Breast epithelium (tissue), 2 donors: ENCODE results near the gene ZCCHC17.

DNA sequence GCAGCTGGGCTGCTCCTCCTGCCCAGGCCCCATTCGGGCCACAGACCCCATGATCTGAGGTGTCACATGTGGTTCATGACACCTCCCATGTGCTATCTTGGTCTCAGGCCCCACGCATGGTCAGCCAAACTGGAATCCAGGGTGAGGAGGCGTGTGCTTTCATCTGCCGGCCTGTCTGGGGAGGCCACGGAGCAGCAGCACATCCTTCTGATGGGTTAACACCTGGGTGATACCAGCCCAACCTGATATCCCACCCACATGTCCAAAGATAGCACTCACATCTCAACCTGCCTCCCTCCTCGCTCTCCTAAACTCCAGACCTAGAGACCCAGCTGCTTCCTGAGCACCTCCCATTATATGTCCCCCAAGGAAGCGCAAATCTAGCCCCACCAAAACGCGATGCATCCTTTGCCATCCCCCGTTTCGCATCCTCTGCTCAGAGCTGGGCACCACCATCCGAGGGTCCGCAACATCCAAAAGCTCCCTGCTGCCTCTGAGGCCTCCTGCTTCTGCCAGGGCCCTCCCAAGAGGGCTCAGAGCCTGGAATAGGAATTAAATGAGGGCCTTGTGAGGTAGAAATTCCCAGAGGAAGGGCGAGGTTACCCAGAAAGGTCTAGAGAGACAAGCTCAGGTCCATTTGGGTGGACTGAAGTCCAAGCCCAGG lies 6.1 kb upstream of the MATN1 start:
- PRO-cap = no peak
- RAMPAGE, long total RNA, 2 experiments = no peak in any of the 2 experiments

- PRO-cap = no peak
- RAMPAGE, long total RNA, 2 experiments = no peak in any of the 2 experiments
These were observed 4.0 kb downstream of the LAPTM5 start for GRCh38 chr1:30753266-30754334.

DNA sequence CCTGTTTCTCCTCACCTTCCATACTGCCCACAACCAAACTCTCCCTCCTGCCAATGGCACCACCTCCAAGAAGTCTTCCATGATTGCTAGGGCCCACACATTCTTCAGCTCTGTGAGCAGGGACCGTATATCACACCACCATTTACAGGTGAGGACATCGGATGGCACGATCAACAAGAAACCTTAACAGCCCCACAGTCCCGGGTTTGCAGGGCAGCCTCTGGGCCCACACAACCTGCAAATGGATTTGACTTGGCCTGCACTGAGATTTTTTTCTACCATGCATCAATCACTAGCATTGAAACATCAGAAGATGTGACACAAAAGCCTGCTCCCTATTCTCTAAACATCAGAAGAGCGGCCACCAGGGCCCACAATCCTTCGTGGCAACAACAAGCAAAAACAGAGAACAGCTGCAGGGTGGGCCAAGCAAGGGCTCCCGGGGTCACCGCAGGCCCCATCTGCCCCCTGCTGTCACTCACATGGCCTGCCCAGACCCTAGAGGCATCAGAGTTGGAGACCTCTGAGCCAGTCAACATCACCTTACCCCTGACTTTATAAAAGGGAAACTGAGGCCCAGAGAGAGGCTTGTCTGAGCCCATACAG lies 2.0 kb downstream of the LAPTM5 start:
- PRO-cap = no peak
- RAMPAGE, long total RNA, 2 experiments = no peak in any of the 2 experiments

GRCh38 chr1:30765610-30766301 lies 8.2 kb upstream of the LAPTM5 start:
- PRO-cap = no peak
- RAMPAGE, long total RNA, 2 experiments = no peak in any of the 2 experiments

GRCh38 chr1:30897393-30897635 lies 11.2 kb downstream of the SDC3 start:
- PRO-cap = no peak
- RAMPAGE, long total RNA, 2 experiments = no peak in any of the 2 experiments

DNA sequence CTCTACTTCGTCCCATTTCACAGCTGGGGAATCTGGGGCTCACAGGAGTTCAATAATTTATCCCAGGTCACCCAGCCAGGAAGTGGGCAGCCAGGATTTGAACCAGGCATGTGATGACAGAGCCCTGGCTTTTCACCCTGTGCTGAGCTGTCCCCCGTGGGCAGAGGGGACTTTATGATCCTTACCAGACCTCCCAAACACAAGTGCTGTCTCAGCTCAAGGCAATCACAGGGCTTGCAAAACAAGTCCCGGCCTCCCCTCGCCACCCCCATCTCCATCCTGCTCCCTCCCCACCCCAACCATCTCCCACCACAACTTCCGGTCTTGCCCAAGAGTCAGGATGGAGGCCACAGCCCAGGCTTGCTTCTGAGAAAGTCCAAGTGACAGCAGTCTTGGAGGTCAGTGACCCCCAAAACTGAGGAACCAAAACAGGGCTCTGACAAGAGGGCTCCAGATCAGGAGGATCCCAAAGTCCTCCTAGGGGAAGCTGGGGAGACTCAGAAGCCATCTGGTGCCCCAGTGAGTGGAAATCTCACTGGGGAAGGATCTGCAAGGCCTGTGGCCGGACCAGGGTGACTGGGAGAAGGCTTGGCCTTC lies 4.4 kb upstream of the SDC3 start:
- PRO-cap = no peak
- RAMPAGE, long total RNA, 2 experiments = no peak in any of the 2 experiments

GRCh38 chr1:30988392-30988926 lies 77.1 kb downstream of the PUM1 start:
- PRO-cap = no peak
- RAMPAGE, long total RNA, 2 experiments = no peak in any of the 2 experiments

GRCh38 chr1:31064185-31064893 lies 1.2 kb downstream of the PUM1 start:
- PRO-cap = no peak
- RAMPAGE, long total RNA, 2 experiments = no peak in any of the 2 experiments

- PRO-cap = bidirectional peak, plus-strand start at chr1:31297049, minus-strand start at chr1:31296782
- RAMPAGE, long total RNA, 2 experiments = start-site peak on the plus strand in 2 of 2 experiments, at chr1:31296997-31297062 at its widest, 185 to 679 reads per replicate
These were observed at the start of gene ZCCHC17 for GRCh38 chr1:31296882-31297526. Gene ZCCHC17, plus strand, starts transcription at chr1:31297032.

GRCh38 chr1:31445163-31445668 lies 32.2 kb downstream of the SERINC2 start:
- PRO-cap = no peak
- RAMPAGE, long total RNA, 2 experiments = no peak in any of the 2 experiments

GRCh38 chr1:31470960-31471274 lies 57.9 kb downstream of the SERINC2 start:
- PRO-cap = no peak
- RAMPAGE, long total RNA, 2 experiments = no peak in any of the 2 experiments

DNA sequence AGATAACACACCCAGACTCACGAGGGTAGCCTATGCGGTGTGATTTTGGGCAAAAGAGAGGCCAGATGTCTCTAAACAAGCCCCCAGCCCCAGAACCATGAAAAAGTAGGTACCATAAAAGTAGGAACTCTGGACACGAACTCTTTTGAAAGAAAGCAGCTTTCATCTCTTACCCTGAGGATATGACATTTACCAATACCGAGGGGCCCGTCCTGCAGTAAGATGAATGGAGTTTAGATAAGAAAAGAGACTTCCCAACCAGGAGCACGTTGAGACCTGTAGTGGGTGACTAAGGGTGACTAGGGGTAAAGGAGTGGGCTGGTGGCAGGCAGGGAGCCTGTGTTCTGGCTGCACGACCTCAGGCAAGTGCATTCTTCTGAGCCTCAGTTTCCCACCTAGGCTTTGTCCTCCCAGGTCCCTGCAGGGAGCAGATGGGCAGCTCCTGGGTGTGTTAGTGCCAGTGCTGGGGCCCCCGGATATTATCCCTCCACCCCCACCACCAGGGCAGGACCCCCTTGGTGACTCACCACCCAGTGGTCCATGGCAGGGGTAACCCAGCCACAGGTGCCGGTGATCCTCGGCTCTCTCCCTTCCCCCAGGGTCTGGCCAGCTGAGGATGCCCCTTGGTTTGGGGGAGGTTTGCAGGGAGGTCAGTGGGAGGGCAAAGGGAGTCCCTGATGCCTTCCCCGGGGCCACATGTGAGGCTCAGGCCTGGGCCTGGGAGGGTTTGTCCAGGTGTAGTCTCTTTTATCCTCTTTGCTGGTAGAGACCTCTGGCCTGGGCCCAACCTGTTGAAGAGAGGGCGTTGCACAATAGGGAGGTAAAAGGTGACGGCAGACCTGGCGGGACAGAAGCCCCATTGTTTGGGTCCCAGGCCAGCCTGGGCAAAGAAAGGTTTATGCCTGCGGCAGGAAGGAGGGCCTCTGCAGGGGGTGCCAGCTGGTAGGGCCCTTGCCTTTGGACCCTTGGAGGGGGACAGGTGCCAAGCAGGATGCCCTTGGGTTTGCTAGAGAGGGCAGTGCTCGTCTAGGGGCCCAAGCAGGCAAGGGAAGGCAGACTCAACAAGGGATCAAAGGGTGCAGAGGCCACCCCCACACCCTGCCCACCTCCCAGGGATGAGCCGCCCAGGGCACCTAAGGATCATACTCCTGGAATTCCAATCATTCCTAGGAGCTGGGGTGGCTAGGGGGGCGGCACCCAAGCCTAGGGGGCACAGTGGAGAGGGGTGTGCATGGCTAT lies 1.0 kb upstream of the TINAGL1 start:
- PRO-cap = no peak
- RAMPAGE, long total RNA, 2 experiments = no peak in any of the 2 experiments

- PRO-cap = no peak
- RAMPAGE, long total RNA, 2 experiments = no peak in any of the 2 experiments
These were observed 11.8 kb upstream of the HCRTR1 start for GRCh38 chr1:31605685-31606059.

- PRO-cap = no peak
- RAMPAGE, long total RNA, 2 experiments = no peak in any of the 2 experiments
These were observed 9.8 kb downstream of the HCRTR1 start for GRCh38 chr1:31627100-31627943.

- PRO-cap = unidirectional peak, plus-strand start at chr1:31660972
- RAMPAGE, long total RNA, 2 experiments = no peak in any of the 2 experiments
These were observed 16.0 kb upstream of the PEF1 start for GRCh38 chr1:31660570-31661272.

- PRO-cap = unidirectional peak, plus-strand start at chr1:31669852; unidirectional peak, plus-strand start at chr1:31670005
- RAMPAGE, long total RNA, 2 experiments = start-site peak on the plus strand in 1 of 2 experiments, at chr1:31669980-31670034 at its widest, 10 reads per replicate
These were observed 25.3 kb upstream of the PEF1 start for GRCh38 chr1:31669551-31670819.

- PRO-cap = no peak
- RAMPAGE, long total RNA, 2 experiments = no peak in any of the 2 experiments
These were observed 3.4 kb downstream of the ADGRB2 start for GRCh38 chr1:31760319-31761607.

DNA sequence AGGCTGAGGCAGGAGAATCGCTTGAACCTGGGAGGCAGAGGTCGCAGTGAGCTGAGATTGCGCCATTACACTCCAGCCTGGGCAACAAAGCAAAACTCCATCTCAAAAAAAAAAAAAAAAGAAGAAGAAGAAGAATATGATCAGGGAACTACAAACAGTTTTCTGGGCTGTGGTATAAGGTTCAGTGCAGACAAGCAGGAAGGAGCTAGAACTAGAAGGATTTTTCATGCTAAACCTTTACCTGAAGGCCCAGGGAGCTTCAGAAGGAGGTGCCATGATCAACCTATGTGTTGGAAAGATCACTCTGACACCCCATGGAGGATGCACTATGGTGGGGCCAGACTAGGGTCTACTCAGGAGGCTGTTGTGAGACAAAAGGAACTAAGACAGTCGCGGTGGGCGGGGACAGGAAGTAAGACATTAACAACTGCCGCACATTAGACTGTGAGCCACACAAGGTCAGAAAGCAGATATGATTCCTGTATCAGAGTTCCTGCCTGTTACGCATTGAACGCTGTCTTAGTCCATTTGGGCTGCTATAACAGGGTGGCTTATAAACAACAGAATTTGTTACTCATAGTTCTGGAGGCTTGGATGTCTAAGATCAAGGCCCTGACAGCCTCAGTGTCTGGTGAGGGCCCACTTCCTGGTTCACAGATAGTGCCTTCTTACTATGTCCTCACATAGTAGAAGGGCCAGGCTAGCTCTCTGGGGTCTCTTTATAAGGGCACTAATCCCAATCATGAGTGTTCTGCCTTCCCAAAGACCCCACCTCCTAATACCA lies 49.0 kb downstream of the PTP4A2 start:
- PRO-cap = no peak
- RAMPAGE, long total RNA, 2 experiments = no peak in any of the 2 experiments

DNA sequence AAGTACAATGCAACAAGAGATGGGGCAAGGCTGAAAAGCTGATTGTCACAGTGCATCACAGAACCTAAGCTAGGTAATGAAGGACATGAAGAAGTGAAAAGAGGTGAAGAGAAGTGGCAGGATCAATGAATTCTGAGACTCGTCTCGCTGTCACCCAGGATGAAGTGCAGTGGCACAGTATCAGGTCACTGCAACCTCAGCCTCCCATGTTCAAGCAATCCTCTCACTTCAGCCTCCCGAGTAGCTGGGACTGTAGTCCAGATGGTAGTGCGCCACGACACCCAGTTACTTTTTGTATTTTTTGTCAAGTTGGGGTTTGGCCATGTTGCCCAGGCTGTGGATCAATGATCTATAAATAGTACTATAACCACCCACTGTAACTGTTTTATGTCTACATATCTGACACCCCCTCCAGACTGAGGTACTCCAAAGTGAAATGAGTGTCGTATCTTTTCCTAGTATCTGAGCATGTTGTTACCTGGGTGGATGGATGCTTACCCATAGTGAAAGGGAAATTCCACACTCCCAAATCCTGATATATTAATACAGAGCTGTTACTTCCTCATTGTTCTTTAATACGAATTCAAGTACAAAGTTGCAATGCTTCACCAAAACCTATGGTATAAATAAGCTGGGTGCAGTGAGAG lies 33.0 kb downstream of the PTP4A2 start:
- PRO-cap = no peak
- RAMPAGE, long total RNA, 2 experiments = no peak in any of the 2 experiments

DNA sequence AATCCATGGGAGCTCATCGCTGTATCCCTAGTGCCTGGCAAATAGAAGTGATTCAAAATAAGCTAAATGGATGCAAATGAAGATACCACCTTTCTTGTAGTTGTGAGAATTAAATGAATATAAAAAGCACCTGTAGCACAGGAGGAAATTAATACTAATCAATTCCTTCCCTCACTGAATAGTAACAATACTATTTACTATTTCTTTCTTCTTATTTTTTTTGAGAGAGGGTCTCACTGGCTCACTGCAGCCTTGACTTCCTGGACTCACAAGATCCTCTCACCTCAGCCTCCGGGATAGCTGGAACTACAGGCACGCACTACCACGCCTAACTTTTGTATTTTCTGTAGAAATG lies 2.6 kb downstream of the PTP4A2 start:
- PRO-cap = no peak
- RAMPAGE, long total RNA, 2 experiments = no peak in any of the 2 experiments